ENCODE measurements around a stretch of chr10.

DNA sequence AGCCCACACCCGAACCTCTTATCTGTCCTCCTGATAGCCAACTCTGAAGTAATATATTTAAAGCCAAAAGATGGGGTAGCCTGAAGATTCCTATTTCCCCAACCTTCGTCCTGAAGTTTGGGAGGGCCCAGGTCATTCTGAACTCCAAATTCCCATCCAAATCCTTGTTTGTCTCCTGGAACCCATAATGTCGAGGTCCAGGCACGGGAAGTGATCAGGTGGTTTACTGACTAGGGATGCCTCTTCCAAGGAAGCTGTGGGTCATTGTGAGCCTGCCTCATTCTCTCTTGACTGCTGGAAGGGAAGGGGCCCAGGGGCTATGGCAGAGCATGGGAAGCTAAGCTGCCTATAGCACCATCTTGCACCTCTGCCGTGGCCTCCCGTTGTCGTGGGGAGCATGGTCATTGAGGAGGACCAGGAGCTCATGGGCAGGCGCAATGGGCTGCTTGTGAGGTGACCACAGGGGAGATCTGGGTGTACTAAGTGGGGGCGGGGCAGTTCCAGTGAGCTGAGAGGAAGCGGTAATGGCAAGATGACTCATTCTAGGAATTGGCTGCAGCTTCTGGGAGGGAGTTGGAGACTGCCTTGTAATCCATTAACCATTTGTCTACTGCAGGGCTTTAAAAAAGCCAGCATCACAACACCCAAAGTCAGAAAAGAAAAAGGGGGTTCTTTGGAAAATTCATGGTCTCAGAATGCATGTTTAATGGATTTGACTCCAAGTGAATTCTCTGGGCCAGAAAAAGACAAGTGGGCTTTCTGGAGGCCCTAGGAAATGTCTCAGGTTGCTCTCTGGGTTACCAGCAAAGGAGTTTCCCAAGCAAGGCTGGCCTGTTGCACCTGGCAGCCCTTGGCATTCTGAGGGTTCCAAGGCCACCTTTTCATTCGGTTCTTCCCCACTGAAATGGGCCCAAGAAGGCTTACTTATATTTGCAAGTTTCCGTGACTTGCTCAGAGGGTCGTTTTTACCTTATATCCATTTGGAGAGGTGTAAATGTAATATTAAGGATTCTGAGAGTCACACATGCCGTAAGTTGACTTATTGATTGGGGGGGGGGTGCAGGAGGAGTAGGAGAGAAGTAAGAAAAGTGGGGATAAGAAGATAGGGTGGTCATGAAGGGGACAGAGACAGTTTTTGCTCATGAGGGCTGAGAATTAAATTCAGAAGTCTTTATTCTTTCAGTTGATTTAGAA lies 3.6 kb downstream of the DUSP5 start:
- RAMPAGE, long total RNA: no peak
- RRBS: no CpG with 5 or more reads among the region's 14 CpGs

- RAMPAGE, long total RNA: no peak
- RRBS: no CpG with 5 or more reads among the region's 7 CpGs
Observed at GRCh38 chr10:110503693-110504856, 6.4 kb downstream of the DUSP5 start.

DNA sequence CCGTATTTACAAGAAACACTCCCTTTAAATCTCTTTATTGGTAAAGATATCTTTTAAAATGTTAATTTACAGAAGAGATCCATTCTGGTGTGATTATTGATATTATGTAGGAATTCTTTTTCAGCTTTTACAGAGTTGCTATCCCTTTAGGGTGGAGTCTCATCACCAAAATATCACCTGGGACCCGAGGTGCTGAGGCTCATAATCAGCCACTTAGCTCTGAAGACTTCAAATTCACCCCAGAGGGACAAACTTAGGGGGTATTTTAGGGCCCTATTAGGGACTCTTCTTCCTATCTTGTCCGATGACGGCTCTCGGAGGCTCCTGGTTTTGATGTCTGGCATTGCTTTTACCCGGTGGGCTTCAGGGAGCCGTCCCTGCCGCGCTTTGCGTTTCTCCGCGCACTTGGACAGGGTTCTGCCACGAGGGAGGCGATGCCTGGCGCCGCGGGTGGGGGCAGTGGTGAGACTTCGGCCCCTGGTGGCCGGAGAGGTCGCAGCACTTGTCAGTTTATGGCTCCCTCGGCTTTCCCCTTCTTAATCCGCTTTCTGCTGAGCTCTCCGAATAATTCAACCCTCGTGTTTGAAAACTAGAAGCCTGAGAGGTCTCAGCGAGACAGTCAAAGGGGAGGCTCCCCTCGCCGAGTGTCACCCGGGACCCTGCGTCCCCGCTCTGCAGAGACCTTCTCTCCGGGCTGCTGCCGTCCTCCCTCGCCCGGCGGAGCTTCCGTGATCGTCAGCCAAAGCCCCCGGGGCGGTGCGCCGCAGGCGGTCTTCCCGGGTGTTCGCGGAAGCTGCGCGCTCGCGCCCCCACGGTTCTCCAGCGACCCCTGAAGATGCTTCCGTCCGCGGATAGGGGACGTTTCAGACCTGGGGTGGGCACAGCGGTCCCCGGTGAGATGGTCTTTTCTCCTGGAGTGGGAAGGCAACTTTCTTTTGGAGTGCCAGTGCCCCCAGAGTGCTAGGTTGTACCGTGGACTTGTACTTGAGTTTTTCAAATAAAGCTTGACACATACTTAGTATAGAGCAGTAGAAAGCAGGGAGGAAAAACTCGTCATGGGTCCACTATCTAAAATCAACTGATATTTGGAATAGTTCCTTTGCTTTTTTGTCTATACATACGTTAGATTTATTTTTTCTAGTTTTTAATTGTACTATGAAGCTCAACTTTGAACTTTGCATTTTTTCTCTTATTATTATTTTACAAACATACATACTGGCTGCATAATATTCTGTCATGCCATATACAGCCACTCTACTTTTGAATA lies 28.1 kb downstream of the RBM20 start:
- RAMPAGE, long total RNA: no peak
- RRBS: 0% methylated on average over 3 of the region's 60 CpGs

- RAMPAGE, long total RNA: no peak
- RRBS: no CpG with 5 or more reads among the region's 6 CpGs
Observed at GRCh38 chr10:110684529-110685027, 40.4 kb downstream of the RBM20 start.

DNA sequence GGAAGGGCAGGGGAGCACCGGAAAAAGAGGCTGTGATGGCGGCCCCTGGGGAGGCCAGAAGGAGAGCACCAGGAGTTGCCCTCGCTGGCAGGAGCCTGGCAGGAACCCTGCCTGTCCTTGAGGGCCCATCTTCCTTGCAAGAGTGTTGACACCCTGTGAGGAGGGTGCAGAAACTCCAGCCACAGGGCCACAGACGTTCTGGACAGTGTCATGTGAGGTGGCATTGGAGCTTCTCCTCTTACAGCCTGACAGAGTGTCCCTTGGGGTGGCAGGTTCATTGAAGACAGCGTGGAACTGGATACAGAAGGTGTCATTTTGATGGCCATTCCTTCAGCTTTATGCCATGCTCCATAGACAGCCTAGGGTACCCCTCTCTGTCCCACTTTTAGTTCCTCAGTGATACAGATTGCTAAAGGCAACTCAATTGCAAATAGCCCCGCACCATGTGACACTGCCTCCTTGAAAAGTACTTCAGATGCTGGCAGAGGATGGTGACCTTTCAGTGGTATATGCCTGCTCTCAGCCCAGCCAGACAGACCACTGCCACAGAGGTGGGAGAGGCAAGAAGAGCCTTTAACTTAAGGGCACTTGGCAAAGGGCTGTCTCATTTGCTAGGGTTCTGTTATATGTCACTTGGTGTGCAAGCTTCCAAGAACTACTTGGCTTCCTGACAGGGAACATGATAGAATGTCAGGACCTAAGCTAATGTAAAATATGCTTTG lies 54.4 kb downstream of the RBM20 start:
- RAMPAGE, long total RNA: no peak
- RRBS: no CpG with 5 or more reads among the region's 6 CpGs

DNA sequence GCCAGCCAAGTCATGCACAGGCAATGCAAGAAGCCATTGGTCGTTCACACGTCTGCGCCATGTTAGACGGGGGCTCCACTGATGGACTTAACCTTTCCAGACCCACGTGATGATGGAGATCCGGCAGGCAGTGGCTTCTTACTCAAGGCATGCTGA lies 54.8 kb downstream of the RBM20 start:
- RAMPAGE, long total RNA: no peak
- RRBS: no CpG with 5 or more reads among the region's 6 CpGs

- RAMPAGE, long total RNA: no peak
- RRBS: no CpG with 5 or more reads among the region's 2 CpGs
Observed at GRCh38 chr10:110750909-110751326, 106.8 kb downstream of the RBM20 start.

GRCh38 chr10:110823878-110824563 lies 47.7 kb upstream of the PDCD4 start:
- RAMPAGE, long total RNA: no peak
- RRBS: no CpG with 5 or more reads among the region's 8 CpGs

- RAMPAGE, long total RNA: no peak
- RRBS: under 1% methylated on average over 23 of the region's 30 CpGs
Observed at GRCh38 chr10:110872501-110872733, 689 bp downstream of the PDCD4 start.

DNA sequence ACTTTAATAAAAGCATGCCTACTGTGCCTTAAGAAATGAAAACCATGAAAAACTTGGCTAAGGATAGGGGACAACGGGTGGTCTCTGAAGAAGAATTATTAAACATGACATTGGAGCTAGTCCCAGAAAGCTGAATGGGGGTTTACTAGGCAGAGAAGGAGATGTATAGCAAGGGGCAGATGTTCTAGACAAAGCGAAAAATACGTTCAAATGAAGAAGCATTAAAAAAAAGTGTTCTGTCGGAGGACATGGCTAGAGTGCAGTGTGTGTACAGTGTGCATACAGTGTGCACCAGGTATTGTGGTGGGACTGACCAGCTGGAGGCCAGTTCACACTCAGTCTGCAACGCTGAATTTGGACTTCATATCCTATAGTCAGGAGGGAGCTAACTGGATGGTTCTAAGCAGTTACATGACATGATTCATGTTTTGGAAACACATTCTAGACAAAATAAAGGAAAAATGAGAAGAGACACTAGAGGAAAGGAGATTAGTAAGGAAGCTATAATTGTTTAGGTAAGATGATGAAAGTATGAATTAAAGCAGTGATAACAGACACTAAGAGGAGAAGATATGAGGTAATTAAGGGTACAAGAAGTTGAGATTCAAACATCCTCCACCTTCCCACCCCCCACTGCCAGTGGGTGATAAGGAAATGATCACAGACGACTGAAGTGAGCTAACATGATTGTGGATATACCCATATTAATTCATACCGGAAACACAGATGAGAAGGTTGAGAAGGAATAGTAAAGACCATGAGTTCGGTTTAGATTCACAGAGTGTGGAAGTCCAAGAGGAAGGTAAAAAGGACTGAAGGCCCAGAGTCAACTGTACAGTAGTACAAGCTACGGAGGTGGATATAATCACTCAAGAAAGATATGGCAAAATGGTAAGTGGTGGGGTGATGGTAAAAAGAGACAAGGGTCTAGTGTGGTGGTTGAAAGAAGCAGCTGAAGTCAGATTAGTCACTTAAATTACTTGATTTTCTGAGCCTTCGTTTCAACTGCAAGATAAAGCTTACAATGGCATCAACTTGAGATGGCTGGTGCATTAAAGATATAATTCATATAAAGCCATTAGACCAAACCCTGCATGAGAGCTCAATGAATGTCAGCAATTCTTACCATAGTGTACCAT lies 8.6 kb downstream of the BBIP1 start:
- RAMPAGE, long total RNA: no peak
- RRBS: no CpG with 5 or more reads among the region's 10 CpGs

GRCh38 chr10:110954755-110955608 lies 35.6 kb downstream of the SHOC2 start:
- RAMPAGE, long total RNA: no peak
- RRBS: no CpG with 5 or more reads among the region's 7 CpGs

GRCh38 chr10:111013197-111013805 lies 63.5 kb upstream of the ADRA2A start:
- RAMPAGE, long total RNA: no peak
- RRBS: no CpG with 5 or more reads among the region's 4 CpGs

GRCh38 chr10:112083203-112083699 lies 100.3 kb downstream of the GPAM start:
- RAMPAGE, long total RNA: no peak
- RRBS: no CpG with 5 or more reads among the region's 5 CpGs

- RAMPAGE, long total RNA: no peak
- RRBS: no CpG with 5 or more reads among the region's 7 CpGs
Observed at GRCh38 chr10:112329976-112330878, 43.7 kb upstream of the ACSL5 start.

DNA sequence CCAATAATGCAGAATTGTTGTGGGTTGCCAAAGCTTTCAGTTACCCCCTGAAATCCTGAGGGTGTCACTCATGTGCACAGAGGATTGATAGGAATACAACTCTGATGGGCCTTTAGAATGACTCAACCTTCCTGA lies 839 bp downstream of the ACSL5 start:
- RAMPAGE, long total RNA: no peak

DNA sequence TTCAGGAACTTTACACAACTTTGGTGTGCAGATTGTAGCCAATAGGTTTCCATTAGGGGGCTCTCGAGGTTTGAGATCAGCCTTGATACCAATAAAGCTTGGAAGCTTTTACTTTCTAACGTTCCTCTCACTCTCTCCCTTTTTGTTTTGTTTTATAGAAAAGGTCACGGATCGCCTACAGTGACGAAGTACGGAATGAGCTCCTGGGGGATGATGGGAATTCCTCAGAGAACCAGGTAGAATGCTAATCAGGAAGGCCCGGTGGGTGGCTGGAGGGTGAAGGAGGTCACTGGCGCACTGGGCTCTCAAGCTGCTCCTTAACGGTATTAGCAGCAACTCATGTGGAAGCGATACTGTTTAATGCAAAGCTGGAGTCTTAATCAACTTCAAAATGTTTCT lies 79.9 kb downstream of the VTI1A start:
- RAMPAGE, long total RNA: no peak
- RRBS: no CpG with 5 or more reads among the region's 10 CpGs

- RAMPAGE, long total RNA: no peak
- RRBS: no CpG with 5 or more reads among the region's 2 CpGs
Observed at GRCh38 chr10:112728828-112729538, 221.1 kb upstream of the TCF7L2 start.

DNA sequence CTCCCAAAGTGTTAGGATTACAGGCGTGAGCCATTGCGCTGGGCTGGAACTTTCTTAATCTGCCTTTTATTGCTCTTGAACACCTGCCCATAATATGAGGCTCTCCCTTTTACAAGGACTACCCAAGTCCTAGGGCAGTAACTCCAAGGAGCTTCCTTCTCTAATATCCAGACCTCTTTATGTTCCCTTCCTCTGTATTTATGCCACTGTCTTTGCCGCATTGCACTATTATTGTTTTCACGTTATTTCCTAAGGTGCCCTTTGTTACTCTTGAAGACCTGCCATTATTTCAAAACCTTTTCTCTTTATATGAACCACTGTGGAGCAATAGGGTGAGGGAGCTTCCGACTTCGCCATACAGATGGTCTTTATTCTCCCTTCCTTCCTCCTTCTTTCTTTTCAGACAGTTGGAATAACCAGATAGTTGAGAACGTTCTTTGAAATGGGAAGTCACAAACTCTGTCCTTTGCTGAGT lies 36.2 kb upstream of the TCF7L2 start:
- RAMPAGE, long total RNA: no peak
- RRBS: no CpG with 5 or more reads among the region's 7 CpGs

GRCh38 chr10:112916069-112916509 lies 34.0 kb upstream of the TCF7L2 start:
- RAMPAGE, long total RNA: no peak
- RRBS: no CpG with 5 or more reads among the region's 4 CpGs

- RAMPAGE, long total RNA: no peak
- RRBS: no CpG with 5 or more reads among the region's 8 CpGs
Observed at GRCh38 chr10:113005329-113006143, 55.5 kb downstream of the TCF7L2 start.

All from kidney epithelial cell (primary cell).